Peyer's patch (tissue), 4 donors: ENCODE data around the genes NEMF and TRIM9.

DNA sequence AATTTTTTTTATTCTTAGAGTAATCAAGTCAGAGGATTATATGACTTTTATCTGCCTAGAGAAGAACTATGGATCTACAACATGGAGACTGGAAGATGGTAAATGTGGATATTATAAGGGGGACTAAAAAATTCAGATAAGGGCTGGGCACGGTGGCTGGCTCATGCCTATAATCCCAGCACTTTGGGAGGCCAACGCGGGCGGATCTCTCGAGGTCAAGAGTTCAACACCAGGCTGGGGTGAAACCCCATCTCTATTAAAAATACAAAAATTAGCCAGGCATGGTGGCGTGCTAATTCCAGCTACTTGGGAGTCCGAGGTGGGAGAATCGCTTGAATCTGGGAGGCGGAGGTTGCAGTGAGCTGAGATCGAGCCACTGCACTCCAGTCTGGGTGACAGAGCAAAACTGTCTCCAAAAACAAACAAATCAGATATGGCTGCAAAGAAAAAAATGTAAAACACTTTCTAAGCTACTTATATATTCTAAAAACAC lies 3.7 kb downstream of the KLHDC2 start:
- PRO-cap, result no peak
- RAMPAGE, long total RNA, 4 experiments, result no peak in any of the 4 experiments

- PRO-cap, result no peak
- RAMPAGE, long total RNA, 4 experiments, result no peak in any of the 4 experiments
Observed at GRCh38 chr14:49828969-49829314, 23.6 kb downstream of the NEMF start.

DNA sequence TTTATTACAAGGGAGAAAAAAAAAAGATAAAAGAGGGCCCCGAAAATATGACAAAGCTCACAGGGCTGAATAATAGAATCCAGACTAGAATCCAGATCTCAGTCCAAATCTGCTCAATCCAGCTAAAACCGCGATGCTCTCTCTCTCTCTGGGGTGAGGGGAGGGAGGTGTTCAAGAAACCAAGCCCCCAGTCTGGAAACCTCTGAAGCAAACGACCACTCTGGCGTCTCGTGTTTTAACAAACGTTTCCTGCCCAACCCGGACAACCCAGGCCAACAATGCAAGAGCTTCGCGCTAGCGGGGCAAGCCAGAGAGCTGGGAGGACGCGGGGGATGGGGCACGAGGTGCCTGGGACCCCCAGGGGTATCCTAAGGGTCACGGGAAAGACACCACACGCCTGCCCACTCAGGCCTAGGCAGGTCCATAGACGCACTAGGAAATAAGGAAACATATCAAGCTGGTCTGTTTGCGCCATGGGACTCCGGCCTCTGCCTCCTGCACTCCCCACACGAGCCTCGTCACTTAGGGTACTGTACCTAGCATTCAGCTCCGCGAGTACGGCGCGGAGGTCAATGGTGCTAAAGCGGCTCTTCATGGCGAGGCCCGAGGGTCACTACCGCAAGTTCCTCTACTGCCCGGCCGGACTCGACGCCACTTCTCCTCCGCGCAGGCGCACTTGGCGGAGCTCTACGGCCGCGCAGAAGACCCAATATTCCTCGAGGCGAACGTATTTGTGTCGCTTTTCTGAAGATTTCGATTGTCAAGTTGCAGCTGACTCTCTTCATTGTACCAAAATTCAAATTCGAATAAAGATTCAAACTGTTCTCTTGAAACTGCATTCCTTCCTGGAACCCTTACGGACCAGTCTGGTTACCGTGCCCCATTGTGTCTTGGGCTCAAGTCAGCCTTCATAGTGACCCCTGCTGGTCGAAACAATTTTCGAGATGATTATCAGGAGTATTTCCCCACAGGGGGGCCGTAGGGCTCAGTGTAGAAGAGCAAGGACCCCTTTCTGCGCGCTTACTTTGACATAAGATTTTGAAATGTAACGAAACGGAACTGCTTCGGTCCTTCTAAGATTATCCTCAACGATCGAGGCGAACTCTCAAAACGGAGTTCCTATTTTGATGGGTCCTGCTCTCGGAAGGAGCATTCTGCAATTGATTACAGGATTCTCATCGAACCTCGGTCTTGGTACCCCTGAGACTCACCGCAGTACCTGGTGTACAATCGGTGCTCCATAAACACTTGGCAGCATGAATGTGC lies at the start of gene NEMF:
Gene NEMF, minus strand, starts transcription at position 630 of the 1,266 bp plus-strand sequence.
- PRO-cap, result unidirectional peak, minus-strand start at position 622 of the sequence
- RAMPAGE, long total RNA, 4 experiments, result no peak in any of the 4 experiments

- PRO-cap, result no peak
- RAMPAGE, long total RNA, 4 experiments, result no peak in any of the 4 experiments
Observed at GRCh38 chr14:49962227-49963321, 69.7 kb downstream of the ARF6 start.

DNA sequence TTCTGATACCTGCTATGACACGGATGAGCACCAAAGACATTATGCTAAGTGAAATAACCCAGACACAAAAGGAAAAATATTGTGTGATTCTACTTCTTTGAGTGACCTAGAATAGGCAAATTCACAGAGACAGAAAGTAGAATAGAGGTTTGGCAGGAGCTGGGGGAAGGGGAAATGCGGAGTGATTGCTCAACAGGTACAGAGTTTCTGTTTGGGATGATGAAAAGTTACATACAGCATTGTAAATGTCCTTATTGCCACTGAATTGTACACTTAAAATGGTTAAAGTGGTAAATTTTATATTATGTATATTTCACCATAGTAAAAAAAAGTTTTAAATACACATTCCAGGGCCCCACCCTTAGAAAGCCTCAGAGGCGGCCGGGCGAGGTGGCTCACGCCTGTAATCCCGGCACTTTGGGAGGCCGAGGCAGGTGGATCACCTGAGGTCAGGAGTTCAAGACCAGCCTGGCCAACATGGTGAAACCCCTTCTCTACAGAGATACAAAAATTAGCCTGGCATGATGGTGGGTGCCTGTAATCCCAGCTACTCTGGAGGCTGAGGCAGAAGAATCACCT lies 72.3 kb downstream of the ARF6 start:
- PRO-cap, result no peak
- RAMPAGE, long total RNA, 4 experiments, result no peak in any of the 4 experiments

GRCh38 chr14:49970356-49971058 lies 77.6 kb downstream of the ARF6 start:
- PRO-cap, result no peak
- RAMPAGE, long total RNA, 4 experiments, result no peak in any of the 4 experiments

GRCh38 chr14:49972774-49973396 lies 80.0 kb downstream of the ARF6 start:
- PRO-cap, result unidirectional peak, minus-strand start at chr14:49973027
- RAMPAGE, long total RNA, 4 experiments, result no peak in any of the 4 experiments

GRCh38 chr14:49975860-49976279 lies 83.0 kb downstream of the ARF6 start:
- PRO-cap, result bidirectional peak, plus-strand start at chr14:49975991, minus-strand start at chr14:49975960; unidirectional peak, minus-strand start at chr14:49976145; bidirectional peak, plus-strand start at chr14:49976219, minus-strand start at chr14:49976145
- RAMPAGE, long total RNA, 4 experiments, result no peak in any of the 4 experiments

- PRO-cap, result no peak
- RAMPAGE, long total RNA, 4 experiments, result no peak in any of the 4 experiments
Observed at GRCh38 chr14:50010809-50011245, 105.5 kb downstream of the VCPKMT start.

GRCh38 chr14:50038441-50039507 lies 77.6 kb downstream of the VCPKMT start:
- PRO-cap, result no peak
- RAMPAGE, long total RNA, 4 experiments, result start-site peak on the minus strand in 1 of 4 experiments, at chr14:50038578-50039393 at its widest, 5 reads per replicate

DNA sequence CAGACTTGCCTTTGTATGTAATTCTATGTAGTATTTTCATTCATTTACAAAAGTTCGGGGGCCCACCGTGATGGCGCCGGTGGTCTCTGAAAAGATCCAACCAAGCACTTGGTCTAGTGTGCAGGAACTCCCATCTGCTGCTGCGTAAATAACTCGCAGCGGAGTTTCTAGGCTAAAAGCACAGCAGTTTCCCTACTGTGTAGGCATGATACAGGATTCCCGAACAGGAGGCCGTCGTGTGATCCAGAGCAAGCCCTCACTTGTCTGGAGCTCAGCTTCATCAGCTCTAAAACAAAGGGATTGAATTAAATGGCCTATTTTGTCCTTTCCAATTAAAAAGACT lies 34.5 kb downstream of the VCPKMT start:
- PRO-cap, result no peak
- RAMPAGE, long total RNA, 4 experiments, result no peak in any of the 4 experiments

DNA sequence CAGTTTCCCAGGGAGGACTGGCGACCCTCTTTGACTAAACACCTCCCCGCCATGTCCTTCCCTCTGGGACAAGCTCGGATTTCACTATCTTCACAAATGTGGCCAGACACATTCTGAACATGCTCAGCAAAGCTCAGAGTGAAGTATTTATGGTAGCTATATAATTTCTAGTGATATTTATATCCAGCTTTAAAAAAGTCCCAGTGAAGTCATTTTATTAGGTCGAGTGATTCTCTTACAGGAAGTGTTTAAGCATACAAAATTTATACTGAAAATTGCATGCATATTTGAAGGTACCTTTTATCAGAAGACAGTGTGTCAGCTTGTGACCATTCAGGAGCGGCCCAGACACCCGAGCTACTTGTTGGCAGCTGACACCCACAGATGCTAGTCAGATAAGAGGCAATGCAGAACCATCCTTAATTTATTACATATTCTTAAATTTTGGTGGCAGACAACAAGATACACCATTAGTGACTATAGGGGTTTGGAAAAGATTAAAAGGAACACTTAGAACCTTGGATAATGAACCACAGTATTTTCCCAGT lies 36.7 kb downstream of the NIN start:
- PRO-cap, result no peak
- RAMPAGE, long total RNA, 4 experiments, result no peak in any of the 4 experiments

DNA sequence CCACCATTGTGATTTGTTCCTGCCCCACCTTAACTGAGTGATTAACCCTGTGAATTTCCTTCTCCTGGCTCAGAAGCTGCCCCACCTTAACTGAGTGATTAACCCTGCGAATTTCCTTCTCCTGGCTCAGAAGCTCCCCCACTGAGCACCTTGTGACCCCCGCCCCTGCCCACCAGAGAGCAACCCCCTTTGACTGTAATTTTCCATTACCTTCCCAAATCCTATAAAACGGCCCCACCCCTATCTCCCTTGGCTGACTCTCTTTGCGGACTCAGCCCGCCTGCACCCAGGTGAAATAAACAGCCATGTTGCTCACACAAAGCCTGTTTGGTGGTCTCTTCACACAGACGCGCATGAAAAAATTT lies 24.7 kb downstream of the ABHD12B start:
- PRO-cap, result no peak
- RAMPAGE, long total RNA, 4 experiments, result no peak in any of the 4 experiments

DNA sequence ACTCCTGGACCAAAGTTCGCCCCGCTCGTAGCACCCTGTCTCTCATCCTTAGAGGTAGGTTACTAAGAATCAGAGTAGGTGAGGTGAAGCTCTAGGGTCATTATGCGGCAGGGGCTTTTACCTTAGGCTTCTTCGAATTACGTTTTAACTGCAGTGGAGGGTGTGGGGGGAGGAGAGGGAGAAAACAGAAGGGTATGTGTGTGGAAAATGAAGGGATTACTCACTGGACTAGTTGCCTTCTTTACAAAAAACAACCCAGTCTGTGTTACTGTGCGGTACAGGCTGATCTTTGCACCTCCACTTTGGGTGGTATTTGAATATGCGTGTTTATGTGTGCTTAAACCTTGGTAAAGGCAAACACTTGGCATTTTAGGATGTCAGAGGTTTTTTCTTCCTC lies 767 bp upstream of the PYGL start:
- PRO-cap, result no peak
- RAMPAGE, long total RNA, 4 experiments, result no peak in any of the 4 experiments

DNA sequence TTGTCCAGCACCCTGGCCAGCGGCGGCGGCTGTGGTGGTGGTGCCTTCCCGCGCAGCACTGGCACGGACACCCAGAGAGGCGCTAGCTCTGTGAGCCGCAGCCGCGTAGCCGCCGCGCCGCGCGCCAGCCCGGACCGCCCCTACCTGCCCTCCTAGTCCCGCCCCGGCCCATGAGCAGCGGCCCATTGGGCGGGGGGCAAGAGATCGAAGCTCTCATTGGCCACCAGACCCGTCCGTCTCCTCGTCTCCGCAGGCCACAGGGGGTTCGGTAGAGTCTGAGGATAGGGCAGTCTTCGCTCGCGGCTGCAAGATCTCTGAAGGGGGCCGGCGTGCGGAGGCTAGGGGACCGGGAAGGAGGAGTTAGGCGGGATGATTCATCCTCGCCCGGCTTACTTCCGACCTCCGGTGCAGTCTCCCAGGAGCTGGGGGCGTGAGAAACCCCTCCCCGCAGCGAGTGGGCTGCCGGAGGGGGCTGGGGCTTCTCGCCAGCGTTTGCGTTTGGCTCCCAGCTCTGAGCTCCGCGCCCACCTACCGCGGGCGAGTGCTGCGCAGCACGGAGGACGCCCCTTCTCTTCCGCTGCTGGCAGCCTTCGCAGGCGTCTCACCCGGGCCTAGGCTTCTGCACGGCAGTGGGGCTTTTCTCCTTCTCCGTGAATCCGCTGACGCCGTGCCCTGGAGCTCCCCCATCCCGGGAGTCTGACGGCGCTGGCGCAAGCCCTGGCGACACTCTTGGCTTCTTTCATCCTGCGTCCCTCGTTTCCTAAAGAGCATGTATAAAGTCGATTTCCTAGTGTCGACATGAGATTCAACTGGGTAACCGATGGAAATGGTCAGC lies at the start of gene TRIM9:
Gene TRIM9, minus strand, starts transcription at position 92 of the 835 bp plus-strand sequence.
- PRO-cap, result bidirectional peak, plus-strand start at position 308 of the sequence, minus-strand start at position 60 of the sequence
- RAMPAGE, long total RNA, 4 experiments, result no peak in any of the 4 experiments

GRCh38 chr14:51328113-51328645 lies 88.1 kb downstream of the TMX1 start:
- PRO-cap, result no peak
- RAMPAGE, long total RNA, 4 experiments, result no peak in any of the 4 experiments

- PRO-cap, result no peak
- RAMPAGE, long total RNA, 4 experiments, result no peak in any of the 4 experiments
Observed at GRCh38 chr14:51599804-51600635, 51.7 kb upstream of the FRMD6 start.

DNA sequence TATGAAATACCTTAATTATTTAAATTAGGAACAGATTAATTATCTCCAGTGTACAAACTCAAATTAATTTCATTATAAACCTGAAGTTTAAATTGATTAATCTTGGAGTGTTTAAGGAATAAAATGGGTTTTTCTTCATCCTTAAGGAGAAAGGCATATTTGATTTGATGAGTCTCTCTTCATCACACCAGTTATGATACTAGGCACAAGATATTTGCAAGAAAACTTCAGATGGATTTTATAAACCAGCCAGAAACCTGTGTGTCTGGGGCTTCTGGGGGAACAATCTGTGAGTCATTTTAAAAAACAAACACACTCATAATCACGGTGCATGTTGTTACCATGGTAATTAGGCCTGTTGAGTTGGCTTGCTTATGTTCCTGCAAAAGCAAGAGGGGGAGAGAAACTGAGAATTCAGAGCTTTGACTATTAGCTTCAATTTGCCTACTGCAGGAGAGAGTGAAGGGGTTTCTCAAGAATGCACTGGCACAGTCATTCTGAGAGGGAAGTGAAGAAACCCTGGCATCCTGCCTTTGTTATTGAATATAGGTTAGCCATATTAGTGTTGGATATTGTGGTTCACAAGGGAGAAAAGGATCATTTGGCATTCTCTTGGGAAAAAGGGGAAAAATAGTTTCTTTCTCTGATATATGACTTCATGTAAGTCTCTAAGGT lies 12.7 kb downstream of the GNG2 start:
- PRO-cap, result no peak
- RAMPAGE, long total RNA, 4 experiments, result no peak in any of the 4 experiments

- PRO-cap, result no peak
- RAMPAGE, long total RNA, 4 experiments, result no peak in any of the 4 experiments
Observed at GRCh38 chr14:51884154-51884520, 23.7 kb downstream of the GNG2 start.

DNA sequence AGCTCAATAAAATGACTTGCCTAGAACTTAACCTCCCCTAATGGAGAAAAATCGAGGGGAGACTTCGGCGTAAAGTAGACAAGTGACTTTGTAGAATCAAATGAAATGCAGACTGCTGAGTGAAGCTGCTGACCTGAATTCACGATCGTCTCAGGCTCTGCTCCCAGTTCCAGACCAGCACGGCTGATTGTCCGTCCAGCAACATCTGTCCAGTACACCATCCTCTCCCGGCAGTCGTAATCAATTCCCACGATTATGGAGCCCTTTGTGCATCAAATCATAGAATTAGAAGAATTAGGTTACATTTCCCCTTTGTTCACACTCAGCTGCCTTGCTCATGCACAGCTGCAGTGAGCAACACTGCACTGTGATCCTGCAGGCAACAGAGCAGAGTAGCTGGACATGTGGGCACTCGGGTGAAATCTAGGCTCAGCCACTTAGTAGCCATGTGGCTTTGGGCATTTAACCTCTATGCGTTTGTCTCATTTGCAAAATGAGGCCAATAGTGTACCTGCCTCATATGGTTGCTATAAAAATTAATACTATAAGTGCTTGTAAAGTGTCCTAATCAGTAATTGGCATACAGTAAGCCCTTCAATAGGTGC lies 22.2 kb downstream of the RTRAF start:
- PRO-cap, result no peak
- RAMPAGE, long total RNA, 4 experiments, result no peak in any of the 4 experiments